Placental pericyte (primary cell): ENCODE measurements around the genes COL12A1 and MYO6.

DNA sequence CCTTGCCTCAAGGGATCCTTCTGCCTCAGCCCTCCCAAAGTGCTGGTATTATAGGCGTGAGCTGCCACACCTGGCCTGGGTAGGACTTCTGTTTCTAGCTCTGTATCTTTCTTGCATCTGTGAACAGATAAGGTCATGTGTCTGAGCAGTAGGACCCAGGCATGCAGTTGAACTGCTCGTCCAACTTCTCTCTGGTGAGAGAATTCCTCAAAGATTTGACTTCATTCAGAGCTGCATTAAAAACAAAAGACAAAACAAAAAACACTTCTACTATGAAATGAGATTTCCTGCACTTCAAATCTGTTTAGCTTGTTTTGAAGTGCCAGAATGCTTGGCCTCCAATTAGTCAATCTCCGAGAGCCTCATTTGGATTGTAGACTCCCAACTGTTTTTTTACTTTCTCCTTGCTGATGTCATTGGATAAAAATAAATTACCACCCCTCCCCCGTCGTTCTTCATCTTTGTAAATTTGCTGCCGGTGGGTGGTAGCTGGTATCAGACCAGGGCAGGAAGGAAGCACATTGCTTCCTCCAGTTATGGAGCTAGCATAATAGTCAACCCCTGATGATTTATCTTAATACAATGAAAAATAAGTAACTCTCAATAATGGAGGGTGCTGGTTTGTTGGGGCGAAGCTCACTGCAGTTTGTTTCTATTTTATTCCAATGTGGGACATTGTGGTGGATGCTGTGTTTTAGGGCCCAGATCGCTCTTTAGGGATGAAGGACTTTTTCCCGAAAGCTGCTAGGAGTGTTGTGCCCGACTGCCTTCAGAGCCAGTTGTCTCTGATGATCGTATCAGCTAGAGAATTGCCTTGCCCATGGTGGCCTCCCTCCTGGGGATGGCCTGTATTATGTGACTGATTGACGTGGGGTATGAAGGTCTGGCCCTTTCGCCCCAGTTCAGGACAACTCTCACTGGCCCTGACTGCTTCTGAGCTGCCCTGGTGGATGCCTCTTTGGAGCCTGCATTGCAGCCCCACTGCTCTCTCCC is 17.8 kb downstream of the CD109 start:
- CAGE, long polyA plus RNA = no peak

DNA sequence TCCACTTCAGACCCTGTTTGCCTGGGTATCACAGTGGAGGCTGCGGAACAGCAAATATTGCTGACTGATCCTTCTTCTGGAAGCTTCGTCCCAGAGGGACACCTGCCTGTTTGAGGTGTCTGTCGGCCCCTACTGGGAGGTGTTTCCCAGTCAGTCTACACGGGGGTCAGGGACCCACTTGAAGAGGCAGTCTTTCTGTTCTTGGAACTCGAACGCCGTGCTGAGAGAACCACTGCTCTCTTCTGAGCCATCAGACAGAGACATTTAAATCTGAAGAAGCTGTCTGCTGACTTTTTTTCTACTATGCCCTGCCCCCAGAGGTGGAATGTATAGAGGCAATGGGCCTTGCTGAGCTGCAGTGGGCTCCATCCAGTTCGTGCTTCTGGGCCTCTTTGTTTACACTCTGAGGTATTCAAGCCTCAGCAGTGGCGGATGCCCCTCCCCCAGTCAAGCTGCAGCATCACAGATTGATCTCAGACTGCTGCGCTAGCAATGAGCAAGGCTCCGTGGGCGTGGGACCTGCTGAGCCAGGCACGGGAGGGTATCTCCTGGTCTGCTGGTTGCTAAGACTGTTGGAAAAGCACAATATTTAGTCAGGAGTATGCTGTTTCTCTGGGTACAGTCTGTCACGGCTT is 526.7 kb downstream of the CD109 start:
- CAGE, long polyA plus RNA = no peak

DNA sequence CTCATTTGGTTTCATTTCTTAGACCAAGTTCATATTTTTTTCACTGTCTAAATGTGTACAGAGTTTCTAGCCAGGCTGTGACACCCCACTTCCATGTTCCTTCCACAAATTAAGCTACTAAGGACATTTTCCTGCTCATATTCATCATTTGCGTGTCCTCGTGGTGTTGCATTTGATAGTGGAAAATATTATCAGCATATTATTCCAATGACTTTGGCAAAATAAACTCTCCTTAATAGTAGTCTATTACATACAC is 599.3 kb downstream of the COL12A1 start:
- CAGE, long polyA plus RNA = no peak

- CAGE, long polyA plus RNA = no peak
Observed at GRCh38 chr6:75143209-75143599, 62.6 kb downstream of the COL12A1 start.

- CAGE, long polyA plus RNA = no peak
Observed at GRCh38 chr6:75205593-75206408, at the start of gene COL12A1. Gene COL12A1, minus strand, starts transcription at chr6:75206053.

DNA sequence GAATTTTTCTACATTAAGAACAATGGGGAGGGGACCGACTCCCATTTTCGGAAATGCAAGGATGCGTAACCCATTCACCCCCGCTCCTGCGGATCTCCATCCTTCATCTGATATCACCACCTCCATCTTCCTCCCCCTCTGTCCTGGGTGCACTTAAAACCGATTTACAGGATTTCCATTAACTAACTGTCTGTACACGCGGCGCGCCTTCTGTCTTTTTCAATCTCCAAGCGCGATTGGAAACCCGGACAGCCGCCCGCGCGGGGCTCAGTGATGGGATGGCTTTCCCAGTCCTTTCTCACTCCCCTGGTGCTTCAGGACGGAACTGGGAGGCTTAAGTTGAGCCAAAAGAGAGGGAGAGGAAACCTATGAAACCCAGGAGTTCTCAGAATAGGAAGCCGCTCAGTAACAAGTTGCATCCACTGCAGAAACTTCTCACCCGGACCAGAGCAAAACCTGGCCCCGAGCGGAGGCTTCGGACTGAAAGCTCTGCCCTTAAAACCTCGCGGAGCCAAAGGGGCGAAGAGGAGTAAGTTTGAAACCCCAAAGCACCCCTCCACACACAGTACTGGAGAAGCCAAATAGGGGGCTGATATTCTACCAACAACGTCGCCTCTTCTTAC is 667 bp upstream of the COL12A1 start:
- CAGE, long polyA plus RNA = no peak

DNA sequence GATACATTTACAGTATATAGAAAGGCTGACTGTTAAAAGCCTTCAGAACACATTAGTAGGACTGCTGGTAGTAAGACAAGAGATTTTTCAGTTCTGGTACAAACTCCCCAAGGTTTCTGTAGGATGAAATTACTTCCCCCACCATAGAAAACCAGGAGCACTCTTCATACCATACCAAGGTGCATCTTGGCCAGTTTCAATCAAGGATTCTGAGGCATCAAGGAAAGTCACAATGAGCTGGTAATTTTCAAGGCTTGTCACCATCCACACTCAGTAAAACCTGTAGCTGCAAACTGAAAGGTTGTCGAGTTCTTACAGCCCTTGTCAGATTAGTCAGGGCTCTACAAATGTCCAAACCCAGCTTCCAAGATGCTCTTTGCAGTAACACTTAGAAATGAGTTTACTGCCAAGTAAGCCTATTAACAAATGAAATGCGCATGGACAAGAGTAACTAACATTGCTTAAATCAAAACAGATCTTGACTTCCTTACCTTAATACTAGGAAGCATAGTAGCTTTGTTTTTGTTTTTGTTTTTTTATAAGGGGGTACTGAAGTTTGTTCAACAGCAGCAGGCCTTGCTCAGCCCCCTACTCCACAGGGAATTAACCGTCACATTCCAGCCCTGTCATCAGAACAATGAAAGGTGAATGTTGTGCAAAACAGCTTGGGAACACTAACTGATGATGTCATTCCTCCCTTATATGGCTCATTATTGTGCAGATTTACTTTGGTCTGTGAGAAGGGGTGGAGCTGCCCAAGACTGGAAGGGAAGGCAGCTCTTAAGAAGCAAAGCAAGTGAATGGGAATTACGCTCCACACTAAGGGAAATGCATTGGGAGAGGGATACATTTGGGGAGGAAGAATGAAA is 49.8 kb upstream of the TMEM30A start:
- CAGE, long polyA plus RNA = no peak

- CAGE, long polyA plus RNA = no peak
Observed at GRCh38 chr6:75643720-75644329, 42.1 kb downstream of the SENP6 start.

- CAGE, long polyA plus RNA = no peak
Observed at GRCh38 chr6:75748836-75749499, at the start of gene MYO6. Gene MYO6, plus strand, starts transcription at chr6:75749239.

GRCh38 chr6:76774587-76775273 is 688.6 kb downstream of the HTR1B start:
- CAGE, long polyA plus RNA = no peak

GRCh38 chr6:77839037-77839398 is 186.2 kb downstream of the MEI4 start:
- CAGE, long polyA plus RNA = no peak

- CAGE, long polyA plus RNA = no peak
Observed at GRCh38 chr6:78066983-78067182, 414.0 kb downstream of the MEI4 start.

DNA sequence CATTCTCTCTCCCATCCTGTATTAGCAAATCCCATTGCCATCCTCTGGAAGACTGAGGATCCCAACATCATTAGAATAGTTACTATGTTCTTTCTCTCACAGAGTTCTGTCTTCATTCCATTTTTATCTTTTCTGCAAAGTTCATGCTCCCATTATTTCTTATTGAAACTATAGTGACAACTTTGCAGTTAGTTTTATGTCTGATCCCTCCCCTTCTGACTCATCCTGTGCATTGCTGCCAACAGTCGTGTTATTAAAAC is 261.6 kb upstream of the IRAK1BP1 start:
- CAGE, long polyA plus RNA = no peak

GRCh38 chr6:79152124-79152953 is 74.3 kb upstream of the PHIP start:
- CAGE, long polyA plus RNA = no peak

- CAGE, long polyA plus RNA = no peak
Observed at GRCh38 chr6:79671596-79672060, 40.5 kb downstream of the SH3BGRL2 start.

GRCh38 chr6:79777756-79778754 is 146.9 kb downstream of the SH3BGRL2 start:
- CAGE, long polyA plus RNA = no peak

GRCh38 chr6:81753596-81754362 is 1.3 kb upstream of the TENT5A start:
- CAGE, long polyA plus RNA = no peak

- CAGE, long polyA plus RNA = no peak
Observed at GRCh38 chr6:81759756-81760288, 7.3 kb upstream of the TENT5A start.

DNA sequence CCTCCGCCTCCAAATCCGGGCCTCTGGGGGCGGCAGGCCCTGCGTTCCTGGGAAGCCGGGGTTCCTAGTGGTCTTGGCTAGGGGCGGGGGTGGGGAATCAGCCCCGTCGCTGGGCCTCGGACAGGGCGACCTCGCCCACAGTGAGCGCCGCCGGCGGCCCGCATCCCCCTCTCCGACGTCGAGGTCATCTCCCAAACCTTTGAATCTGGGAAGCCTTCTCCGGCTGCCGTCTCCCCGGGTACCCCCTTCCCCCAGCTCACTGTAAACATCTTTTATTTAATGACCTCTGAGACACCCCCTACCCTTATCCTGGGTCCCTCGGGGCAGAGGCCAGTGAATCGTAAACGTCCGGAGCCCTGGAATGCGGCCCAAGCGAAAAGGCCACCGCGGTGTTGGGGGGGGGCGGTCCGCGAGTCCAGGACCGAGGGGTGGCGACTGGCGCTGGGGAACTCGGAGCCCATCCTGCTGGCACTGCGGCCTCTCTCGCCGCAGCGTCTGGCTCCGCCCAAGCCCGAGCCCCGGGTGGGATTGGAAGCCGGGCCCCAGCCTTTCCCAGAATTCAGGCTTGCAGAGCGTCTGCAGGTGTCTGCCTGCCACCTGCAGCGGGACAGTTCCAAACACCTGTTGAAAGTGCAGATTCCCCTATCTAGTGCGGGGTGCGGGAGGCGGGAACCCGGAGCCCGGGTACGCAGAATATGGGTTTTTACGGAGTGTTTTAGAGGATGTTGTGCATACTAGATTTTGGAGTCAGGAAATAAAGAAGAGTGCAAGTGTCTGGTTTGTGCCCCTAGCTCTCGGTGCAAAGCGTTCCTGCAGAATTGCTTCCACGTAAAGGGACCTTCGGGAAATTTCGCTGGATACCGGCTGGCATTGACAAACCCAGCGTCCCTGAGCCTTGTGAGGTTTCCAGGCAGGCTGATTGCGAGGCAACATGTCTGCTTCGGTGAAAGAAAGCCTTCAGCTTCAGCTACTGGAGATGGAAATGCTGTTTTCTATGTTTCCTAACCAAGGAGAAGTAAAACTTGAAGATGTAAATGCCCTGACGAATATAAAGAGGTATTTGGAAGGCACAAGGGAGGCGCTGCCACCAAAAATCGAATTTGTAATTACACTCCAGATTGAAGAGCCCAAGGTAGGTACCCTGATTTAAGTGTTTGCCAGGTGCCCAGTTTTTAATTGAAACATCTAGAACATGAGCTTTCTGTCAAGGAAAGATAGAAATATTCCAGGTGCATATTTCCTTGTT is 787 bp downstream of the RWDD2A start:
- CAGE, long polyA plus RNA = no peak

DNA sequence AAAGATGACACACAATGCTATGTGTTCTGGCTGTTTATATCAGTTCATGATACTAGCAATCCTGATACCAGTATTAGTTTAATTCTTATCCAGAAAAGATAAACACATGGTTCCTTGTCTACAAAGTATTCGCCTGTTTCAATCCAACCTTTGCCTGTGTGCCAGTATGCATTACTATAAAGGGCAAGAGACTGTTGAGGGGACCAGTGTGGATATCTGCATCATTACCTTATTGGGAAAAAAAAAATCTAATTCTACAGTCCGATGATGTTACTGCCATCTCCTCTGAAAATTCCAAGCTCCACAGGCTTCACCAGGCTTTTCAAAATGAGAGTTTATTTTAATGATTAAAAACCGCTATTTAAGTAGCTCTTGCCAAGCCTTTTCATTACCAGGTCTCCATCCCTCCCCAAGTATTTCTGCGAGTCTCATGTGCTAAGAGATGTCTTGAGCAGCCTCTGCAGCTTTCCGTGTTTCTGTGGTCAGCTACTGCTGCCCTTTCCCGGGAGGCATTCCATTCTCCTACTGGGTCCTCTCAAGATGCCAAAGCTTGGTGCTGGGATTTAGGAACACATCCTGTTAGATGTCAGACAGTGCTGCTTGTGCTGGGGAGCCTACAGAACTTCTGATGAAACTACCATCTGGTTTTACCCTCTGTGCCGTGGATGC is 4.1 kb downstream of the RWDD2A start:
- CAGE, long polyA plus RNA = no peak